Natural killer cell (primary cell): ENCODE measurements around the gene PAK2.

DNA sequence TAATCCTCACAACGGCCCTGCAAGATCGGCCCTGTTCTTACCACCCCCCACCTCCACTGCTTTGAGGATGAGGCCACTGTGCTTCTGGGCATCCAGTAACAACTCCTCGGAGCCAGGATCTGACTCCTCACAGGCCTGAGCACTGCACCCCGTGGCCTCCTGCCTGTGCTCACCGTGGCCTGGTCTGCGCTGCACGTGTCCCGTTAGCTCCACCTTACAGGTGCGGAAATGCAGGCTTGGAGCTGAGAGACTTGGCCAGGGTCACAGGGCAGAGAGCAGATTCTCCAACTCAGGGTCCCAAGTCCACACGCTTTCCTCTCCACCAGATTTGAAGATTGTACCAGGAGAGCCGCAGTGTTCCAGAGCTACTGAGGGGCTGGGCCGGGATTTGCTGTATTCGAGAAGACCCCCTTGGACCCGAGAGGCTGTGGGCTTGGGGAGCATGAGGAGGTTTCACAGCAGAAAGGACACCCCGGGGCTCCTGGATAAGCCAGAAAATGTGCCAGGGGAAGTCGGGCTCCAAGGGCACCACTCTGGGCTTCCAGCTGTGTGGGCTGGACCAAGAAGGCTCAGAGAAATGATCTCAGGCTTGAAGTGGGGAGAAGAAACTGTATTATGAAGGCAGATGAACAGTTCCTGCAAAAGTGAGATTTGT lies 32.5 kb upstream of the APOD start:
- PRO-cap = no peak

DNA sequence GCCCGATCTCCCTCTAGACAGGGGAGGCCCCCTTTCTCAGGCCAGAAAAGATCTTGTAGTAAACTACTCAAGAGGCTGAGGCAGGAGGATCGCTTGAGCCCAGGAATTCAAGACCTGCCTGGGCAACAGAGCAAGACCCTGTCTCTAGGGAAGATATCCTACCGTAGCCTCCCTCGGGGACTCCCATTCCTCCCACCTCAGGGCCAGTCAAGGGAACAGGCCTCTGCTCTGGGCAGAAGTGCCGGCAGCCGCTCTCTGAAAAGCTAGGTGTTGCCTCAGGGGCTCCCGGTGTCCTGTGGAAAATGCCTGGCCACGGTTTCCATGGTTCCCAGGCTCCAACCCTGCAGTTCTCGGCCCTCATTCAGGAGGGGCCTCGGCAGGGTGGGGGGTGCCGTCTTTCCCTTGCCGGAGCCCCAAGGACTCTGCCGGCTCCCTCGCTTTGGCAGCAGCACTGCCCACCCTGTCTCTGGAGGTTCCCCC lies 34.0 kb upstream of the APOD start:
- PRO-cap = no peak

DNA sequence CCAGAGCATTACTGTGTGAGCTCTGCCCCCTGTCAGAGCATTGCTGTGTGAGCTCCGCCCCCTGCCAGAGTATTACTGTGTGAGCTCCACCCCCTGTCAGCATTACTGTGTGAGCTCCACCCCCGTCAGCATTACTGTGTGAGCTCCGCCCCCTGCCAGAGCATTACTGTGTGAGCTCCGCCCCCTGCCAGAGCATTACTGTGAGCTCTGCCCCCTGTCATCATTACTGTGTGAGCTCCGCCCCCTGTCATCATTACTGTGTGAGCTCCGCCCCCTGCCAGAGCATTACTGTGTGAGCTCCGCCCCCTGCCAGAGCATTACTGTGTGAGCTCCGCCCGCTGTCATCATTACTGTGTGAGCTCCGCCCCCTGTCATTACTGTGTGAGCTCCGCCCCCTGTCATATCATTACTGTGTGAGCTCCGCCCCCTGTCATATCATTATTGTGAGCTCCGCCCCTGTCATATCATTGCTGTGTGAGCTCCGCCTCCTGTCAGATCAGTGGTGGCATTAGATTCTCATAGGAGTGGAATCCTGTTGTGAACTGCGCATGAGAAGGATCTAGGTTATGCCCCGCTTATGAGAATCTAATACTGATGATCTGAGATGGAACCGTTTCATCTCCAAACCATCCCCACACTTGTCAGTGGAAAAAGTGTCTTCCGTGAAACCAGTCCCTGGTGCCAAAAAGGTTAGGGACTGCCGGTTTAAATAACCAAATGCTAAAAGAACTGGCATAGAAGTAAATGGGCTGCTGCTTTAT lies 33.4 kb upstream of the MUC20 start:
- PRO-cap = no peak

GRCh38 chr3:195724855-195725205 lies 4.1 kb downstream of the MUC20 start:
- PRO-cap = no peak

- PRO-cap = no peak
These were observed 6.5 kb downstream of the MUC20 start for GRCh38 chr3:195727205-195727781.

- PRO-cap = no peak
These were observed 20.9 kb downstream of the MUC4 start for GRCh38 chr3:195790528-195791502.

DNA sequence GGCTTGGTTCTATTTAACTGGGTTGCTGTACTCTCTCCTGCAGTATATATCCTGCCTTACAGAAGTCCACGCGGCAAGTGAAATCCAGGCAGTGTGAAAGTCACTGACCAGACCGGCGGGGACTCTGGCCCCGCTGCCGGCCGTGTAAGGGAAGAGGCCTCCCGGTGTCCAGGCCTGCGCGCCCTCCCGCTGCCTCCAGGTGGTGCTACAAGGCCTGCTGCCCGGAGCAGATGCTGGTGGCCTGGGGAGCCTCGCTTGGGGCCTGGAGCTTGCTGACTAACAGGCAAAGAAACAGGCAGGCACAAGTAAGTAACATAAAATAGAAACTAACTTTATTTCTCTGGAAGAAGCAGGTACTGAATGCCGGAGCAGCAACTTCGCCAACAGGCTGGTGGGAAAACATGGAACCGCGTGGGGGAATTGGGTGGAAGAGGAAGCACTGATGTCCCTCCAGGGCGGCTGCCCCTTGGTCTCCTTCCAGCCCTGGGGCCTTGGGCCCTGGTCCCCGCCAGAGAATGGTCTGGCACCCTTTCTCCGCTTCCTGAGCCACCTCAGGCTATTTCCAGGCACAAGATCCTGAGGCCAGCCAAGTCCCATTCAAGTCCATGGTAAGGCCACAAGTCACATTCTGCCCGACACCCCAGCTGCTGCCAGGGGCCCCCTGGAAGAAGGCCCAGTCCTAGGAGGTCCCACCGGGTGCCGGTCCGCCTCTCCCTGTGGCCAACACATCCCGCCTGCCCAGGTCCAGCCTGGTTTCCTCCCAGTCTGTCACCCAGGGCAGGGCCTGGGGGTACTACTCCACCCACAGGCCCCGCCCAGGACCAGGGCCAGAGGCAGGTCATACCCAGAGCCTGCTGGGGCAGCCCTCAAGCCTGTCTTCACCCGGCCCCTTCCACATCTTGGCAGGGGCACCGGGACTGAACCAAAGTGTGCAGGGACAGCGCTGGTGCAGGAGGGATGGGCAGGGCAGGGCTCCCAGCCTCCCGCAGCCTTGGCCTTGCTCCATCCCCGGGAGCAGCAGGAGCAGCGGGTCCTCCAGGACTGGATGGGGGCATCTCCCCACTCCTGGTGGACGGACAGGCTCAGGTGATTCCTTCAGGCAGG lies 44.9 kb downstream of the TNK2 start:
- PRO-cap = no peak

- PRO-cap = no peak
These were observed 34.3 kb downstream of the TNK2 start for GRCh38 chr3:195874034-195874407.

GRCh38 chr3:195962374-195962640 lies 54.0 kb upstream of the TNK2 start:
- PRO-cap = no peak

DNA sequence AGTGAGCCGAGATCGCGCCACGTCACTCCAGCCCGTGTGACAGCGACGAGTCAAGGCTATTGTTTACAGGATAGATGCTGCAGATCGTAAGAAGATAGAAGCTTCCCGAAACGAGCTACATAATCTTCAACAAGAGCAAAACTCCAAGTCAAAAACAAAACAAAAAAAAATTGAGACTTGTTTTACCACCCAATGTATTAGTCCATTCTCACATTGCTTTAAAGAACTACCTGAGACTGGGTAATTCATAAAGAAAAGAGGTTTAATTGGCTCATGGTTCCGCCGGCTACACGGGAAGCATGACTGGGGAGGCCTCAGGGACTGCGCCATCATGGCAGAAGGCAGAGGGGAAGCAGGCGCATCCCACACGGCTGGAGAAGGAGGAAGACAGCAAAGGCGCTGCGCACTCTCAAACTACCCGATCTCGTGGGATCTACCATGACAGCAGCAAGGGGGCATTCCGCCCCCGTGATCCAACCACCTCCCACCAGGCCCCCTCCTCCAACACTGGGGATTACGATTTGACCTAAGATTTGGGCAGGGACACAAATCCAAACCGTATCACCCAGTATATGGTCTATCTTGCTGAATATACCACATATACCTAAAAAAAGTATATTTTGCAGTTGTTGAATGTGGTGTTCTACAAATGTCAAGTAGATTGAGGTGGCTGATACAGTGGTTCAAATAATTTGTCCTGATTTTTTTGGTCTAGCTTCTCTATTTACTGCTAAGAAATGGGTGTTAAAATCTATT lies 36.6 kb downstream of the TFRC start:
- PRO-cap = no peak

DNA sequence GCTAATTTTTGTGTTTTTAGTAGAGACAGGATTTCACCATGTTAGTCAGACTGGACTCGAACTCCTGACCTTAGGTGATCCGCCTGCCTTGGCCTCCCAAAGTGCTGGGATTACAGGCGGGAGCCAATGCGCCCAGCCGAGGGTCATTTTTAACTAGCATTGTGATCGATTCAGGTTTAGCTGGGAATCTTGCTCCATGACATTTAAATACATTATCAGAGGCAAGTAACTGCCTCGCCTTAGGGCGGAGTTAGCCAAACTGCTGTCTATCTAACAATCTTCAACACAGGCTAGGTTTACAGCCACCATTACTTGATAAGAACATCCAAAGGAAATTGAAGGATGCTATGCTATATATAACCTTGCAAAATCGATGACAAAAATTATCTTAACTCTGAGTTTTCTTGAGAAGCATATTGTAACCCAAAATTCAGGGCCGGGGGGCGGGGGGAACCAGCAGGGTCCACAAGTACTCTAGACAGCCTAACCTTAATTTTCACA lies 1.4 kb downstream of the TFRC start:
- PRO-cap = no peak

GRCh38 chr3:196187237-196187634 lies 24.0 kb downstream of the ZDHHC19 start:
- PRO-cap = no peak

DNA sequence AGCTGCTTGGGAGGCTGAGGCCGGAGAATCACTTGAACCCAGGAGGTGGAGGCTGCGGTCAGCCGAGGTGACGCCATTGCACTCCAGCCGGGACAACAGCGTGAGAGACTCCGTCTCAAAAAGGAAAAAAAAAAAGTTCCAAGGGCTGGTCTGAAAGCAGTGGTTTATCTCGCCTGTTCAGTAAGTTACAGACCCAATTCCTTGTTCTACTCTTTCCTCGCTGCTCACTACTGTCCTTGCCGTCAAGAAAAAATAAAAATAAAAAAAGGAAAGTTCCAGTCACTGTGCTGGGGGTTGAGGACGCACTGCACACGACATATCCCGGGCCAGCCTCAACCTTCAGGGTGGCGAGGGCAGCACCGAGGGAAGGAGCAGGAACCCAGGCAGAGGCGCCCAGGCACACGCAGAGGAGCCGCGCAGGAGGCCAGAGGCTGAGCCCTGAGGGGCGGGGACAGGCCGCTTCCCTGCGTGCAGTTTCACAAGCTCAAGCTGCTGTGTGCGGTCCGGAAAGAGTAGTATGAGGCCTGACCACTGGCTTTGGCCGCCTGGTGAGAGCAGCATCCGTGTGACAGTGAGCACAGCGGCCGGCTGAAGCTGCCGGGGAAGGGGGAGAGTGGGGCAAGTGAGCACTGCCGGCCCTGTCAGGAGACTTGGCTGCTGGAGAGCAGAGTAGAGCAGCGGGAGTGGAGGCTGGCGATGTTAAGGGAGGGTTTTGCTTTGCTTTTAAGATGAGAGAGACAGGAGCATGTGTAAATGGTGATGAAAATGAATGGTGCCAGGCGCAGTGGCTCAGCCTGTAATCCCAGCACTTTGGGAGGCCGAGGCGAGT lies 8.8 kb downstream of the ZDHHC19 start:
- PRO-cap = no peak

GRCh38 chr3:196207784-196208057 lies 3.5 kb downstream of the ZDHHC19 start:
- PRO-cap = no peak

GRCh38 chr3:196279151-196279798 lies 8.3 kb downstream of the PCYT1A start:
- PRO-cap = no peak

DNA sequence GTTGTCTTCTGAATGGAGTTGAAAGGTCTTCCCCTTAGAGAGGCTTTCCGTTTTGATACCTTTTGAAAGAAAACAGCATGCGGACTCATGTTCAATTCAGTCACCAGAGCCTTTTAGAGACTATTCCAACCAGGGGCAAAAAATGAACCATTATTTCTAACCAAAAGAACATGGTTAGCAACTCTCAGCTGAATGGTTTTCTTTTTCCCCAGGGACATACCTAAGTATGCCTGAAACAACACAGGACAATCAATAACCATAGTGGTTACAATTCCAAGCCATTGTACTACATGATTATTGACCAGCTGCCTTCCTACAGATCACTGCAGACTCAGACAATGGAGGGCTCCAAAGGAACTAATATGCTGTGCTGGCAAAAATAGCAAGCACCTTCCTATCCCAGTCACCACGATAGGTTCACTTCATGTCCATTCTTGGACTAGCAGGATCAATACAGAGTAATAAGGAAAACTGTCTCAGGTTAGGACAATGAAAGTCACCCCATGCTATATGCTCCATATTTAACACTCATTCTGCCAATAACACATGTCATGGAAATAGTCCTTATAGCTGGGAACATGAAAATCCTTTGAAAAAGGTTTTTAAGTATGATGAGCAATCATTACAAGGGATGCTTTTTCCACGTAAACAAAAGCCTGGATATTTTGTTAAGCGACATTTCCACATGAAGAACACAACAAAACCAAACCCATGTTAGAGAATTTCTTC lies 17.5 kb upstream of the TM4SF19 start:
- PRO-cap = no peak

DNA sequence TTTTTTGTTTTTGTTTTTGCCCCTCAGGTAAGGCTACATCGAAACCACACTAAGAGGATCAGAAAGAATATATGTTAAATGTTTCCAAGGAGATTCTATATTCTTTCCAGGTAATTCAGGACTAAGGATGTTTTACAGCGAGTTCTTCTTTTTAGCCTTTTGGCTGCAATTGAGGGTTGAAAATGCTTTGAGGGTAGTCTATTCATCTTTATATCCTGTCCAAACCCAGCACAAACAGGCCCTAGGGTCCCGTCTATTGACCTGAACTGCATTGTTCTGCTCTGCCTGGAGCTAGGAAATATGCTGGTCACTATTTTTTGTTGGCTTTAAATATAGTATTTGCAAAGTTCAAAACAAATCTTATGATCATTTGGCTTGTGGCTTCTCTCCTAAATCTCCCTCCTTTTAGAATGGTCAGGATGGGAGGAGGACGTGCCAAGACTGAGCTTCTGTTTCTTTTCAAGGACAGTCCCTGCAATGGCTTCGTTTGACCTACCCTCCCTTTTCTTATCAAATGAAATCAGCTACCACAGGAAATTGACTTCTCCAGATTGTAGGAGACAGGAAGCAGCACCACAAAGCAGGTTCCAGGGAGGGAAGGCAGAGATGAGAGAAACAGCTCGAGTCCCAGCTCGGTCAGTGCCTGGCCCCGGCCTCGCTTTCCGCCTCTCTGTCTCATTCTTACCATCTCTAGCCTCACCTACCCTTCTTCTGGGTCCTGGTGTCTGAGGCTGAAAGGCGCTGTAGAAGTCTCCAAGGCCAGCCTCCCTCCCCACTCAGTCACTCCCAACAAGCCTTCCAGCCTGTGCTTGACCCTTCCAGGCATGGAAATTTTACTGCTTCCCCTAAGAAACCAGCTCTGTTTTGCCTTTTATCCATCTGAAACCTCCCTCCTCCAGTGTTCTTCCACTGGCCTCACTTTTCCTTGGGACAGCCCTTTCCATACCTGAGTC lies 27.5 kb upstream of the NRROS start:
- PRO-cap = no peak

DNA sequence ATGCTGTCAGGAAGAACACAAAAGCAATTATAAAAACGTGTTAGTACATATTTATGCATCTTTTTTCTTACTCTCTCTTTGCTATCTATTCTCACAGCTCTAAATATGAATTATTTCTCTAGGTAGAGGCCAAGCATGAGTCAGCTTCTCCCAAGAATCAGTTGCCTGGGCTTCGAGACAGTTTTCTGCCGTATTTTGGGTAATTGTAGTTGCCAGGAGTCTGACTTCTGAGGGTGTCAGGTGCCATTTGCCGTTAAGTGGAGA lies 7.9 kb upstream of the NRROS start:
- PRO-cap = no peak

GRCh38 chr3:196633713-196634680 lies 5.5 kb upstream of the NRROS start:
- PRO-cap = no peak

DNA sequence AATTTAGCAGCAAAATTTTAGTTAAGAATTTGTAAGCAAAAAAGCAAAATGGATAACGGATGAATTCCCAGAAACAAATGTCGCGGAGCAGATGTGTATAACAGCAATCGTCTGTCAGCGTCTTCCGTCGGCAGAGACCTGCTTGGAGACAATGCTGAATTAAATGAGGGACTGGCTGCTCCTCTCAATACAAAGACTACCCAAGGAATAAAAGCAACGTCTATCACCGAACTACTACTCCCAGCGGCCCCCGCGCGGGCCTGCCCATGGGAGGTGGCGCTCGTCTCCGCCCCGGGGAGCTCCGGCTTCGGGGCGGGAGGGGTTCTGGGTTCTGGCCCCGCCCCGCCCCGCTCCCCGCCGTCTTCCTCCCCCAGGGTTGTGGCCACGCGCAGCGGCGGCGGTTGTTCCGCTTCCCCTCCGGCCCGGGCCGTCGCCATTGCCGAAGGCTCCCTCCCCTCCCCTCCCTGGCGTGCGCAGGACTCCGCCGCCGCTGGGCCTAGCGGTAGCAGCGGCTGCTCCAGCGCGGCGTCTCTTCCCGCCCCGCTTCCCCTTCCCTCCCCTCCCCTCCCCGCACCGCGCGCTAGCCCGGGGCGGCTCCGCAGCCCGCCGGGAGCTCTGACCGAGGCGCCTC lies at the start of gene PAK2:
Gene PAK2, plus strand, starts transcription at position 360 of the 631 bp plus-strand sequence.
- PRO-cap = bidirectional peak, plus-strand start at position 404 of the sequence, minus-strand start at position 164 of the sequence